ReNcell CX (cell line): ENCODE measurements around a stretch of chr16.

DNA sequence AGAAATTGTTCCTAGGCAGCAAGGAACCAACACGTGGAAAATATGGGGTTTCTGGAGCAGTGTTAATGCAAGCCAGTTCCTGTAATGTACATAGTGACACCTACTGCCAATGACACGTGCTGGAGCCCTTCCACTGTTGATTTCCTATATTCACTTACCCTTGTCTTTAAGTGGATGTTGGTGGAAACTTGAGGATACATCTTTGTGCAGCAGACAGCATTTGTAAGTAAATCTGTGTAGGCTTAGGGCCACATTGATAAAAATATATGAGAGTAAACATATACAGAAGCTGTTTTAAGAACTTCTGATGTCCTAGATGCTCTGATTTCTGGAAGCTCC lies 1.5 kb upstream of the IRF8 start:
- PRO-cap: no peak

DNA sequence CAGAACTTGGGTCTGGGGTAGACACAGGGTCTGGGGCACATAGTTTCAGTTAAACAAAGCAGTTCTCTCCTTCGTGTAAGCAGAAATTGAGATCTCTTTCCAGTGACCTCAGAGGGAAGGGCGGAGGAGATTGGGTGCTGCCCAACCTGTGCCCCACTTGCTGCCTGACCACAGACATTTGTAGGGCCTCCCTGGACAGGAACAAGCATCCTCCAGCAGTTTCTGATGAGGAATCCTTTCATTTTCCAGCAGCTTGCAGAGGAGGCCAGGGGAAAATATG lies 10.2 kb downstream of the IRF8 start:
- PRO-cap: no peak

GRCh38 chr16:85911062-85911798 lies 12.3 kb downstream of the IRF8 start:
- PRO-cap: no peak

DNA sequence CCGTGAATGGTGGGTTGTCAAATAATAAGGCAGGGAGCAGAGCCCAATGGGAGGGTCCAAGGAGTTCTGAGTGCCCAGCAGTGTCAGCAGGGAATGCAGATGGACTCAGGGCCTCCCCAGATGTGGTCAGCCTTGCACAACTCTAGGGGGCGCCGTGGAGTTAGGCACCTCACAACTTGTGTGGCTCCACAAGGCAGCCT lies 18.0 kb downstream of the IRF8 start:
- PRO-cap: no peak

- PRO-cap: no peak
Measured at GRCh38 chr16:86219552-86220026, 290.7 kb upstream of the FOXF1 start.

DNA sequence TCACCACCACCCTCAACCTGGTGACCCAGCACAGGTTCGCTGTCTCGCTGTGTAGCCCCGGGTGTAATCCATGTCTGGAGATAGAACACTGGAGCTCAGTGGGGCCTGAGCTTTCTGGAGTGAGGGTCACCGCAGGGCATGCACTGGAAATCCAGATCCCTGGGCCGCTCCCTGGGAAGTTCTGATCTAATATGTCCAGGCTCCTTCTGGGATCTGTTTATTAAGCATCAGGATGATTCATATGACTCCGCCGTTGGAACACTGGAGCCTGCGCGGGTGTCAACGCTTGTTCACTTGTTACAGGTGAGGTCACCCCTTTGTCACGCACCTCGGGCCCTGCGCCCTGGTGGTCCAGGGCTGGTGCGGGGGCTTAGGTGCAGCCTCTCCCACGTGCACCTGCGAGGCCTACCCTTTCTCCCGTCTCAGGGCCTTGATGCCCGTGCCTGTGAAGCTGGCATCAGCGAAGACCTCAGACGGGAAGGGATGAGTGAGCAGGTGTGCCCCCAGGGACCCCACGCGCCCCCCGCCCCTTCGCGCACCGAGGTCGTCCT lies 224.2 kb upstream of the FOXF1 start:
- PRO-cap: no peak

DNA sequence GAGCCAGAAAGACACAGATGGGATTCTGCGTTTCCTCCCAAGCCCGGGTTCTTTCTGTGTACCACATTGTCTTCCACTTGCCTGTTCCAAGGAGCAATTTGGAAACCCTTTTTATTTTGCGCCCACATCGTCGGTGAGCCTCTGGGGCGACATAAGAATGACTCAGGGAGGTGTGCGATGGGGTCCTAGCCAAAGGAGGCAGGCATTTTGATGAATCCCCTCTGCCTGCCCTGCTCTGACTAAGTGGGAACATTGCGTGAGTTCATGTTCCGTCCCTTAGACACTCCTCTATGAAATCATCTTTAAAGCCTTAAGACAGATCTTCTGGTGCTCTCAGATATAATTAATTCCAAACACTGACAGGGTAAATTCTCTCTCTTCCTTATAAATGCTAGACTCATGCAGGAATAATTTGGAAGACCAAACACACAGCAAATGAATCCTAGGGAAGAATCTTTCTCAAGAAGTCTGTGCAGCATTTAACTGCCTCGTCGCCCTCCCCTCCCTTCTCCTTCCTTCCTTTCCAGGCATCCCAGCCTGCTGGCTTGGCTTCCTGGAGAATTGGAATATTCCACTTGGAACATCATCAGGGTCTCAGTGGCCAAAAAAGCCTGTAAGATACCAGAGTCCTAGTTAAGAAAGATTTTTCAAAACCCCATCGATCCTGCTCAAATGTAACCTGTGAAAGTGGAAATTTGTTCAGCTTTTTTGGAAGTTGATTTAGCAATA lies 52.6 kb upstream of the FOXF1 start:
- PRO-cap: no peak

GRCh38 chr16:86462144-86462615 lies 48.1 kb upstream of the FOXF1 start:
- PRO-cap: no peak

DNA sequence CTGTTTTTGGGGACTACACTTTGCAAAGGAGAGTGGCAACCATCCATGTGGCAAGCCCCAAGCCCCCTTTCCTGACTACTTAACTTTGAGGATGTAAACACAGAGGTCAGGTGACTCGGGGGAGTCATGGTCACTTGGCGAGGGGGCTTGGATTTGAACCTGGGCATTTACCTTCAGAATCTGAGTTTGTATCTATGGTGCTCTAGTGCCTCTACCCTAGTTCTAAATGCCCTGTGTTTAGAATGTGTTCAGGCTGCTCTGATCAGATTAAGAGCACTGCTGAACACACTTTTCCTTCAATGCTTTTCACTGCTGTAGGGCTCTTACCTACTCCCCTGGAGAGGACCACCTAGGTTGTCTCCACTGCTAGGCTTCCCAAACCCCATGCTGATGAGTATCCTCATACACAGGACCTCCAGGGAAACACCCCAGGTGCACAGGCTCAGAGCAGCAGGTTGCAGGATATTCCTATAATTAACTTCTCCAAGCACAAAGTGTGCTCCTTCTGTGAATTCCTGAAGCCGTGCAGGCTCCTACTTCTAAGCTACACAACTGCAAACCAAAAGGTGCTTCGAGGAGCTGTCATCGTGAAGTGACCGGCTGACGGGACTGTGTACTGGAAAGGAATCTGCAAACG lies 21.9 kb upstream of the FOXF1 start:
- PRO-cap: no peak

DNA sequence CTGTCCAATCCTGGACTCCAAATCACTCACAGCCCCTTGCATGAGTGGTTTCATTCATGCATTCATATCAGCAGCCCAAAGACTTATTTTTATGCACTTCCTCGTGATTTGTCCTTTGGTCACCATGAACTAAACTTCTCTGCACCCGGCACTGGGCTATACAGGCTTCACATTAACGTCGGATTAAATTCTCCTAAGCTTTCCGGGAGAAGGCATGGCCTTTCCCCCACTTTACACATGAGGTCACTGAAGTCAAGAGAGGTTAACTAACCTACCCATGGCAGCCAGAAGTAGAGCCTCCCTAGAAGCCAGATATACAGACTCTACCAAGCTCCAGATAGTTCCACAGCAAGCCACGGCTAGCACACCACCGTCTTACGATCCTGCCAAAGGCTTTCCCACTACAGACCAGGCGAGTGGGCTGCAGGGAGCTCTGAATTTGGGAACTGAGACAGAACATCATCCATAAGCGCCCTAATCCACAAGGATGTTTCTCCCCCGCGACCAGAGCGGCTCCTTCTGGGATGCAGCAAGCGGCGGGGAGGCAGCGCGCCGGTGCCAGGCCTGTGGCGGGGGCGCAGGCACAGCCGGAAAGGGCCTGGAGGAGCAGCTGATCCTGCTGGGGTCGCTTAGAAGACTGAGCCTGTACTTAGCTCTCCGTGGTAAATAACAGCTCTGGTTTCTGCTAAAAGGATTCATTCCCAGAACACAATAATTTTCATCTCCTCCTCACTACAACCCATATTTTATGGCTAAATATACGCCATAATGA lies 16.4 kb upstream of the FOXF1 start:
- PRO-cap: no peak

DNA sequence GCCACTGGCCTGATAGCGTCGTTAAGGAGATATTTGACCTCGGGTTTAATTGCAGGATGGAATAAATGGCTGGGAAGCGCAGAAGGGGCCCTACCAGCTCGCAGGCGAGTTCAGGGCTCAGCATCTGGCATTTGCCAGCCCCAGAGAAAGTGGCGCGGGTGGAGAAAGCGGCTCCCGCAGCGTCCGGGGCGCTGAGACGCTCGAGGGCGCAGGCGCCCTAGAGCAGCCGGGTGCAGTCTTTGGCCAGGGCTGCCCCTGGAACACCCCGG lies 15.9 kb upstream of the FOXF1 start:
- PRO-cap: no peak

DNA sequence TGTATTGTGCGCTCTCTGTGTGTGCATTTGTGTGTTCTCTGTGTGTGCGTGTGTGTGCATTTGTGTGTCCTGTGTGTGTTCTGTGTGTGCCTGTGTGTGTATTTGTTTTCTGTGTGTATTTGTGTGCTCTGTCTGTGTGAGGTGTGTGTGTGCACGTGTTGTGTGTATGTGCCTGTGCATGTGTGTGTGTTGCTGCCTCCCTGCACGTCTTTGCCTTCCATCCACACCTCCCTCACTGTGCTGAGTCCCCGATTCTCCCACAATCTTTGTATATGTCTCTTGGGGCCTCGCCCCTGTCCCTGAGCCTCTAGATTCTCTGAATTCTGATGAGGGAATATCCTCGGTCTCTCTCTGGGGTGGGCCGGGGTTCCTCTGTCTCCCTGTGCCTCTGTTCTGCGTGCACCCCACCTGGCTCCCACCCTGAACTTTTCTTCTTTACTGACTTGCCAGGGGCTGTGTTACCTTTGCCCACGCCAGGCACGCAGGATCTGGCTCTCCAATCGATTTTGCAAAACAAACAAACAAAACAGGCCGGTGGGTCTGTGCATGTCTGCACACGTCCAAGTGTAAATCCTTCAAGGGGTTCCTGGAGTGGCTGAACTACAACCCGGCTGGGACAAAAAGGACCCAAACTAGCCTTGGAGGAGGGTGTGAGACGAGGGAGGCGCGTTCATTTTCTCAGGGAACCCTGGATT lies 8.2 kb upstream of the FOXF1 start:
- PRO-cap: no peak

GRCh38 chr16:86508962-86509356 lies 1.4 kb upstream of the FOXF1 start:
- PRO-cap: no peak

DNA sequence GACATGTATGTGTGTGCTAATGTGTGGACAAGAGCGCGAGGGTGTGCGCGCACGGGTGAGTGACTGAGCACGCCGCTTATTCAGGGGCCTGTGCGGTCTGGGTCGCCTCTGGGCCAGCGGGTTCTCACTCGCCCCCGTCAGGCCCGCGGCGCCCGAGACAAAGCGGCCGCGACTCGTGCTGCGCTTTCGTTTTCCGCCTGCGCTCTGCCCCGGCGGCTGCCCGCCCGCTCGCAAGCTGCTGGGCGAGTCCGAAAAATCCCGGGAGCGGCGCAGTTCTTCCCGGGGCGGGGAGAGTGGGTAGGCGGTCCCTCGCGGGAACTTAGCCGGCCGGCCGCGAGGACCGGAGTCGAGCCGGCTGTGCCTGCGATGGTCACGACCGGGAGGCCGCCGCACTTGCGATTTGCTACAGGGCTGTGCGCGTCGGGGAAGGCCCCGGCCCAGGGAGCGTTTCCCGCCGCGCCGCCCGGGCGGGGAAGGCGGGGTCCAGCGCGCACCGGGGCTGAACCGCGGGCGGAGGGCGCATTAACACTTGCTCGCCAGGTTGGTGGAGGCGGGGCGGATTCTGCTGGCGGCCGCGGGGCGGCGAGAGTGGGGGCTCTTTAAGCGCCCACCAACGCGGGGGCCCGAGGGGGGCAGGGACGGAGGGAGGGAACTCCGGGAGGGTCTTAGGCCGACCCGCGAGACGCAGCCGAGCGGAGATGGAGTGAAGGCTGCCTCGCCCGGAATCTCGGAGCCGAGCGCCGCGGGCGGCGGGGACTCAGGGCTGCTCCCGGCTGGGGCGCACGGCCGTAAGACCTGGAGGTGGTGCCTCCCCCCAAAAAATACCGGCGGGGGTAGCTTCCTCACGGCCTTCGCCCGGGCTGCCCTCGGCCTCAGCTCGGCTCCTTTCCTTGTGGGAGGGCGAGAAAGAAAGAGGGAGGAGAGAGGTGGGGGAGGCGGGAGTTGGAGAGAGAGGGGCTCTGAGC lies 688 bp upstream of the FOXF1 start:
- PRO-cap: no peak

GRCh38 chr16:86511098-86512040 lies 1.0 kb downstream of the FOXF1 start:
- PRO-cap: no peak

- PRO-cap: no peak
Measured at GRCh38 chr16:86563742-86564305, 2.8 kb upstream of the FOXC2 start.

DNA sequence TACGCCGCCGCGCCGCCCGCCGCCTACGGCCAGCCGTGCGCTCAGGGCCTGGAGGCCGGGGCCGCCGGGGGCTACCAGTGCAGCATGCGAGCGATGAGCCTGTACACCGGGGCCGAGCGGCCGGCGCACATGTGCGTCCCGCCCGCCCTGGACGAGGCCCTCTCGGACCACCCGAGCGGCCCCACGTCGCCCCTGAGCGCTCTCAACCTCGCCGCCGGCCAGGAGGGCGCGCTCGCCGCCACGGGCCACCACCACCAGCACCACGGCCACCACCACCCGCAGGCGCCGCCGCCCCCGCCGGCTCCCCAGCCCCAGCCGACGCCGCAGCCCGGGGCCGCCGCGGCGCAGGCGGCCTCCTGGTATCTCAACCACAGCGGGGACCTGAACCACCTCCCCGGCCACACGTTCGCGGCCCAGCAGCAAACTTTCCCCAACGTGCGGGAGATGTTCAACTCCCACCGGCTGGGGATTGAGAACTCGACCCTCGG lies 1.7 kb downstream of the FOXC2 start:
- PRO-cap: no peak

- PRO-cap: no peak
Measured at GRCh38 chr16:86575395-86576430, 2.6 kb upstream of the FOXL1 start.

DNA sequence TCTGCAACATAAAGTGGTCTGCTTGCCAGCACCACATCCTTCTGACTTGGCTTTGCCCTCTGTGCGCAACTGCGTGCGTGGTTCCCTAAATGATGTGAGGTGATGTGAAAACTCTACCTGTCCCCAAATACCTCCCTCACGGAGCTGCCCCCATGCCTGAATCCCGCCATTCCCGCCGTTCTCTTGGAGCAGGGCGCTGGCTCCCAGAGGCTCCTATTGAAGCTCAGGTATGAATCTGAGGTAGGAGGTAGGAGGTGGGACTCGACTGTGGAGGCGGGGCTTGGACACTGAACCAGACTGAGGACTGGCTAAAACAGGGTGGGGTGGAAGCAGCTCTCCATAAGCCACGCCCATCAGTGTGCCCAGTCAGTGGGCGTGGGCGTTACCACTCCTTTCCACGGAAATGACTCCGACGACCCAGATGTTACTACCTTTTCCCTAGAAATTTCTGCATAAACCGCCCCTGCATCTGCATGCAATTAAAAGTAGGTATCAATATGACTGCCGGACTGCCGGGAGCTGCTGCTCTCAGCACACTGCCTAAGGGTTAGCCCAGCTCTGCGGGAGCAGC lies 40.9 kb downstream of the FOXL1 start:
- PRO-cap: no peak

DNA sequence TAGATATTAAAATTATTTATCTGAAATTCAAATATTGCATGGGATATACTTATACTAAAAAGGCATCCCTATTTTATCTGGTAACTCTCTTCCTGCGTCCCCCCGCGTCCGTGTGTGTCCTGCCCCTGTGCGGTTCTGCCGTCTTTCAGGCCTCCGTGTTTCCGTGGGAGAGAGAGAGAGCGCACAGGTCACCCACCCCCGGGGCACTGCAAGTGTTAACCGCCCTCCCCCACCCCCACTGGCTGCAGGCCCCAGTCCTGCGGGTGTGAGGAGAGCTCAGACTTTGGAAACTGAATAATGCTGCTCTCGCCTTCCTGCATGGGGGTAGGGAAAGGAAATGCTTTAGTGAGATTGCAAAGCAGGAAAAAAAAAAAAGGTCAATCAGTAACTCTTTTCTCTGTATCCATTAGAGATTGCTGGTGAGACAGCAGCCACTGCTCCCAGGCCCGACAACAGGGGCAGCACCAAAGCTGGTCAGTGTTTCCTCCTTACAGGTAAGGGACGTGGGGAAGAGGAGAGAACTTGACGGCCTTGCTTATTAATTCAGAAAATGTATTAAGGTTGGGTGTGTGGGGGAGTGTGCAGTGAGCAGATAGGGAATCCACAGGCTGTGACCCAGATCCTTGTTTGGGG lies 156.2 kb downstream of the FOXL1 start:
- PRO-cap: no peak